Left common carotid artery plus branches (tissue), 1 donor: ENCODE measurements around a stretch of chr7.

DNA sequence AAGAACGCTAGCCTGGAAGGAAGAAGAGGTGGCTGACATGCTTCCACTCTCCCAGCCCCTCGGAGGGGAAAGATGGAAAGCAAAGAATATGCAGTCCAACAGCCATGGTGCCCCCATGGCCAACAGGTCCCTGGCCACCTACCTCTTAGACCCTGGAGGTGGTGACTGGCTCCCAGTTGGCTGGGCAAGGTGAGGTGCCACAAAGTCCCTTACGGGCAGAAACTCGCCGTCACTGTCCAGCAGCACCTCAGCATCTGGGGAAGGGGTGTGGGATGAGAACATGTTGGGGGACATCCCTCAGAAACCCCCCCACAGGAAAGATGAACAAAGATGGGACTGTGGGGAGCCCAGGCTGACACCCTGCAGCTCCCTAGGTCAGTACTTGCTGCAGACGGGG lies 10.1 kb downstream of the TBRG4 start:
- PRO-cap, result no peak

GRCh38 chr7:45159023-45159738 lies 1.6 kb downstream of the RAMP3 start:
- PRO-cap, result no peak

DNA sequence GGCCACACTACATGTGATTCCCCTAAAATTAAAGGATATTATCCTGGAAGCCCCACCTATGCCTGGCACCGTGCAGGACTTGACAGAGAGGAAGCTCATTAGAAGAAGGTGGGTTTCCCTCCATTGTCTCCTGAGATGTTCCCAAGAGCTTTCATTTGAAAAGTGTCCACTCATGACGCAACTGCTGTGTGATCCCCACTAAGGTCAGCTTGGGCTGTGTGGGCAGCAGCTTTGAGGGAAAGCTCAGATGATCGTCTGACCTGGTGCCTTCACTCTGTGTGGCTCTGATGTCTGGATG lies 53.5 kb downstream of the RAMP3 start:
- PRO-cap, result no peak

DNA sequence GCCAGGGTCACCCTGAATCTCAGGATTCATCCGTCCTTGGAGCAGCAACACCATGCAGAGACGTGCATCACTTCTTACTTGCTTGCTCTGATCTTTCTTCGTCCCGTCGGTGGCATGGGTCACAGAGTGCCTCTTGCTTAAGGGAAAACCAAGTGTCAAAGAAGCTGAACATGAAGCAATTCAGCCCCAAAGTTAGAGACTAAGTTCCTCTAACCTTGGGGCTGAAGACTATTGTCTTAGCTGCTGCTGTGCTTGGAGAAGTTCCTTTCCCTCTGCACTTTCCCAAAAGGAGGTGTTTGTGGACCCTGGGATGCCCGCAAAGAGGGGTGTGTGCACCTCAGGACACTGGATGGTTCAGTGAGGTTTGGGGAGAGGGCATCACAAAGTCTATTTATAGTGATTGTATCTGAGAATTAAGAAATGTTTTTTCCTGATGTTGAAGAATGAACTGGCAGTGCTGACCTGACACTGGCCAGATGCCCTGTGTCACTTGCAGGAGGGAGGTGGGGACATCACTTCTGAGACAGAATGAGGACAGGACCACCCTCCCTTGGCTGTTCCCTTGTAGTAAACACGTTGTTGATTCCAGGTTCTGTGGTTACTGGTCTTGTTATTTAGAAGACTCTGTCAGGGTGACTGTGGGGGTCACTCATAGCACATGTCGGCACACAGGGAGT lies 126.2 kb downstream of the ADCY1 start:
- PRO-cap, result no peak

- PRO-cap, result no peak
Measured at GRCh38 chr7:45762737-45763319, 110.1 kb downstream of the CCDC201 start.

GRCh38 chr7:45880636-45881007 lies 7.7 kb upstream of the IGFBP1 start:
- PRO-cap, result no peak

DNA sequence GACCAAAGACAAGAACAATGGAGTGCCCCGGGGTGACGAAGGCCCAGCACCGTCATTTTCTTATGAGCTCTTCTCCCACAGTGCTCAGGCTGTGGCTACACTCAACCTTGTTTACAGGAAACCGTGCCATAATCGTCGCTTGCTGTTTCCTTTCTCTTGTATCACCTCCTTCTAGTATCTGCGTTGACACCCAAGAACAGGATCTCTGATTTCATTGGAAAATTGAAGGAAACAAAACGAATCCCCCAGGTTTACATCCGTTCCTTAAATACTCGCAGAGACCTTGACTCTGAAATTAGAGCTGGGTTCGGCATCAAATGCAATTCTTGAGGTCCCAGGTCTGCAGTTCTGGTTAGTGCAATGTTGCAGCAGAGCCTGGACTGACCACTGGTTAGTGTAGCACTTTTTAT lies 1.8 kb upstream of the IGFBP3 start:
- PRO-cap, result no peak

- PRO-cap, result no peak
Measured at GRCh38 chr7:46153890-46154496, 232.9 kb upstream of the IGFBP3 start.

GRCh38 chr7:46568428-46568818 lies 647.4 kb upstream of the IGFBP3 start:
- PRO-cap, result no peak

GRCh38 chr7:47192945-47193427 lies 388.9 kb downstream of the TNS3 start:
- PRO-cap, result no peak

- PRO-cap, result no peak
Measured at GRCh38 chr7:47326761-47327222, 255.1 kb downstream of the TNS3 start.

- PRO-cap, result no peak
Measured at GRCh38 chr7:47341517-47342373, 240.2 kb downstream of the TNS3 start.

GRCh38 chr7:47454116-47454759 lies 127.7 kb downstream of the TNS3 start:
- PRO-cap, result no peak

GRCh38 chr7:47475090-47475669 lies 106.7 kb downstream of the TNS3 start:
- PRO-cap, result no peak

GRCh38 chr7:47497239-47497908 lies 84.5 kb downstream of the TNS3 start:
- PRO-cap, result no peak

DNA sequence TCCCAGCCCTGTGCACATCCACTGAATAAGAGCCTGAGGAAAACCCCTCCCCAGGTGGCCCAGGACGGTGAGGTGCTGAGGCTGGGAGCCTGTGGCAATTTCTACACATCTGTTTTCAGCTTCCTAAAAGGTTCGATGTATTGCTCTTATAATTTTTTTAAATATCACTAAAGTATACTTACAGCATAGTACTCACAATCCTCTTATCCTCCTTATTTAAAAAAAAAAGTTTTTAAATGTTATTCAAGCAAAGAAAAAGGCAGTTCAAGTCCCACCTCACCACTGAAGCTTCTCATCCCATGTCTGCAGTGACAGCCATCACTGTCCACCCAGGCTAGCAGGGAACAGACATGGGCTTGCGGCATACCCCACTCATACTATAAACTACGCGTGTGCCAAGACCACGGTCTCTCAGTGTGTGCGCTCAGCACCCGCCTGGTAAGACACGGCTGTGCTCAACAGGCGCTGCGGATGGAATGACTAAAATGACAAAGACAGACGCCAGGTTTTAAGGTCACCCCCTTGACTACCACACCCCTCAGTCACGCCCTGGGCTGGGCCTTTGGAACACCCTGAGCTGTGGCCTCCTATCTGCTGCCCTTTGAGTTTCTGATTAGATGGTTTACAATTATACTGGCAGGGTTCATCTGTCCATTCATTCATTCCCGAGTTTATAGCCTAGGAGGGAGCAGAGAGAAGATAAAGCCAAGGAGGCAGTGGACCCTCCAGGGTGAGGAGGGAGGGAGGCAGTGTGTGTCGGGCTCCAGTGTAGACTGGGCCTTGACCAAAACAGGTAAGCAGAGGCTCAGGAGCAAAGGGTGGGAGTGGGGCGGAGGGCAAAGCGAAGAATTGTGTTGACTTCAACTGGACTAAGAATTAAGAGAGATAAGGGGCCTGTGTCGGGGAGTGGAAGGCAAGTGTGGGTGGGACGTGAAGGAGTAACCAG lies 35.2 kb downstream of the TNS3 start:
- PRO-cap, result no peak

- PRO-cap, result no peak
Measured at GRCh38 chr7:47578427-47579104, 3.3 kb downstream of the TNS3 start.

DNA sequence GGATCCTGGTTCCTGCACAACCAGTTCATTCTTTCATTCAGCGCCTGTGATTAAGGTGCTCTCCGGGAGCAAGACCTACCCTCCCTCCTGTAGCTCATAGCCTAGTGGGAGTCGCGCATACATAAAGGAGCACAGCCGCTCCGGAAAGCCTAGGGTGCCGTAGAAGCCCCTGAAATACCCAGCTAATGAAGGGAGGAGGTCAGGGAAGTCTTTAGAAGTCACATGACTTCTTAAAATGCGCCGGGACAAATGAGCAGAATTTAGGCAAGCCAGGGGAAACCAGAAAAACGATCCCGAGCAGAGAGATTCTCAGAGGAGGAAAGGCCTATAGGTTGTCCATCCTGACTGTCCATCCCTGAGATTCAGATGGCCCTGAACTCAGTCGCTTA lies 526 bp upstream of the TNS3 start:
- PRO-cap, result no peak

DNA sequence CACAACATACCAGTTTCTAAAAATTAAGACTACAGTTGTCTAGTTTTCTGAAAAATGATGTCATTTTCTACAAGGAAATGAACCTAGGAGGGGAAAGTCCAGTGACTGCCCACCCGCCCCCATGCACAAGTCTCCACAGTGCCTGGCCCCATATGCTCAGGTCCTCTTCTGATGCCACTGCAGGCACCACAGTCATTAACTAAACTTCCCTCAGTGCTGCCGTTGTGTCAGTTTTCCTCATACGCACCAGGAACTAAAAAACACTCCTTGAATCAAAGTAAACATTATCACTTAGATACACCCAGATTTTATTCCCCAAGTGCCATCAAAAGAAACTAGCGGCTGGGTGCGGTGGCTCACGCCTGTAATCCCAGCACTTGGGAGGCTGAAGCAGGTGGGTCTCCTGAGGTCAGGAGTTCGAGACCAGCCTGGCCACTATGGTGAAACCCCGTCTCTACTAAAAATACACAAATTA lies 6.9 kb upstream of the TNS3 start:
- PRO-cap, result no peak

GRCh38 chr7:47725183-47725856 lies 143.4 kb upstream of the TNS3 start:
- PRO-cap, result no peak